Melanocyte of skin (primary cell): ENCODE measurements around a stretch of chr12.

DNA sequence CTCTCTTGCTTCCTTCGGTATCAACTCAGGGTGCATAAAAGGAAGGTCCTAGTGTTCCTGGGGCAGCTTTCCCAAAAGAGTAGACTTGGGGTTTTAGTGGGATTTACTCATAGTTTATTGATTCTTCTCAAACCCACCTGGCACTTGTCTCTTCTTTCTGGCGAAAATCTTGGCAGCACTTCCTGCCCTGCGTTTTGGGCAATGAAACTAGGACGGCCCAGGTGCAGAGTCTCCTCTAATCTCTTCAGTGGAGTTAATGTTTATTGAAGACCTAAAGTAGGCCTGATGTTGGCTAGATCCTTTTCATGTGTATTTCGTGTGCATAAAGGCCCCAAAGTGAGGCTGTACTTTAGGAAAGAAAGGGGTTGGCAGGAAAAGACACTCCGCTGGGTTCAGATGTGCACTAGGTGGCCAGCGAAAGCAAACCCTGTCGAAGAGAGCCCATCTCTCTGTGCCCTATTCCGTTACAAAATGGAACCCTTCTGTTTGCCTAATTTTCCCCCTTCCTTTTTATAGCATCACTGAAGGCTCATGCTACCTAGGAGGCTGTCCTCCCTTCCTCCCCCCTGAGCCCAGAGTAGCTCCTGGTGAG lies 5.2 kb downstream of the WNT5B start:
- CAGE, long polyA plus RNA, 2 experiments, result no peak in any of the 2 experiments

- CAGE, long polyA plus RNA, 2 experiments, result no peak in any of the 2 experiments
Measured at GRCh38 chr12:1661341-1662440, 29.2 kb upstream of the ADIPOR2 start.

- CAGE, long polyA plus RNA, 2 experiments, result no peak in any of the 2 experiments
Measured at GRCh38 chr12:1667782-1668144, 23.1 kb upstream of the ADIPOR2 start.

- CAGE, long polyA plus RNA, 2 experiments, result no peak in any of the 2 experiments
Measured at GRCh38 chr12:1670855-1671399, 19.9 kb upstream of the ADIPOR2 start.

- CAGE, long polyA plus RNA, 2 experiments, result no peak in any of the 2 experiments
Measured at GRCh38 chr12:1711696-1711945, 20.8 kb downstream of the ADIPOR2 start.

- CAGE, long polyA plus RNA, 2 experiments, result no peak in any of the 2 experiments
Measured at GRCh38 chr12:1740384-1741464, 49.9 kb downstream of the ADIPOR2 start.

DNA sequence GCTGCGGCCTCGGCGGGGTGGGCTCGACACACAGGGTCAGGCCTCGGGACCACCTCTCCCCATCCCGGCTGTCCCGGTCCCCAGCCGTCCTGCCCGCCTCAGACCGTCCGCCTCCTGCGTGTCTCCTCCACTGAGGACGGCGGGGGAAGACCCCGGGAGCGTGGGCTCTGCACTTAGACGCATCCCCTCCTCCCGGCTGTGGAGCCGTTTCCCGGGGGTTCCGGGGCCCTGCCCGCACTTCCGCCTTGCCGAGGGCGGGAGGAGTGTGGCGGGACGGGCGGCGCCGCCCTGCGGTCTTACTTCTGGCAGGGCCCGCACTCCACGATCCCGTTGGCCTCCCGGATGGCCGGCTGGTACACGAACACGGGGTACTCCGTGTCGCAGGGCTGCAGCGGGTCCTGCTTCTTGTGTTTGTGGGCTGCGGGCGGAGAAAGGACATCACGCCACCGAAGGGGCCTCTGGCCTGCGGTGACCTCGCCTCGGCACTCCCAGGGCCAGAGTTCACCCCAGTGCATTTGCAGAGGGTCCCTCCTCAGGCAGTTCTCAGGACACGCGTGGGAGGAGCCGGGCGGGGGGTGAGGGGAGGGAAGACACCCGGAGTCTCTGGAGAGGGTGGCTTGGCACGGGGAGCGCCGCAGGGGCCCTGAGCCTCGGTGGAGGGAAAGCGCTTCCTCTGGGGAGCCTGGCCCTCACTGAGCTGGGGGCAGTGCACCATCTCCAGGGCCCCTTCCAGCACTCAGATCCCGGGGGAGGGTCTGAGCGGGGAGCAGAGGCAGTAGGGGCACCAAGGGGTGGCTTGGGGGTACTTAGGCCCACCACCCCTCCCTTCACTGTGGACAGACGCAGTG lies 23.0 kb upstream of the LRTM2 start:
- CAGE, long polyA plus RNA, 2 experiments, result no peak in any of the 2 experiments

GRCh38 chr12:1804398-1804915 lies 15.9 kb upstream of the LRTM2 start:
- CAGE, long polyA plus RNA, 2 experiments, result no peak in any of the 2 experiments

DNA sequence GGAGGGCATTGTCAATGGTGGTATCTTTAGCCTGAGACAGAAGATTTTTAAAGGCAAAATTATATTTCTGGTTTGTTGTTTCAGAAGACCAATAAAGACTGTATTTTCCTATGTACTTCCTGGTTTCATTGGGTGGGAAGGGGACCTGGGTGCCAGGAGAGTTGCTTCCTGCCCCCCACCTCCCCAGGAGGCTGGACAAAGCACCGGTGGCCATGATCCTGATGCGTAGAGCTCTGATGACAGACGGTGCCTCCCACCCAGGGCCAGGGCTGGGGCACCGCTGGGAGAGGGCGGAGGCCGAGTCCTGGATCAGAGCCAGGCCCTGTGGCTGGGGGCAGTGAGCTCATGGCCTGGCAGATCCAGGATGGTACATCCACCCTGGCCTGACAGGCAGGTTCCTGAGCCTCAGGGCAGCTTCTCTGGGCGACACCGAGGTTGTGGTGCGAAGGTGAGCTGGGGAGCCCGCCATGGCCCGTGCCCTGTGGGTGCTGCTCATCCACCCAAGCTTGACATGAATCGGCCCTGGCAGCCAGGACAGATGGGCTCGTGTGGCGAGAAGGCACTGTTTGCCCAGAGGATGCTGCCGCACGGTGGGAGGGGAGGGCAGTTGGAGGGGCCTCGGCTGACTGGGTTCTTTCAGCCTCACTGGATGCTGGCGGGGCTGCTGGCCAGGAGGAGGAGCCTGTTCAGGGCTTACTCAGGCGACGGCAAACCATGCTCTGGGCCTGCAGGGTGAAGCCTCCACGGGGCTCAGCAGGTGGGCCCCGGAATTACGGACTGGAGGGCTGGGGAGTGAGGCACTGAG lies 16.5 kb downstream of the LRTM2 start:
- CAGE, long polyA plus RNA, 2 experiments, result no peak in any of the 2 experiments

DNA sequence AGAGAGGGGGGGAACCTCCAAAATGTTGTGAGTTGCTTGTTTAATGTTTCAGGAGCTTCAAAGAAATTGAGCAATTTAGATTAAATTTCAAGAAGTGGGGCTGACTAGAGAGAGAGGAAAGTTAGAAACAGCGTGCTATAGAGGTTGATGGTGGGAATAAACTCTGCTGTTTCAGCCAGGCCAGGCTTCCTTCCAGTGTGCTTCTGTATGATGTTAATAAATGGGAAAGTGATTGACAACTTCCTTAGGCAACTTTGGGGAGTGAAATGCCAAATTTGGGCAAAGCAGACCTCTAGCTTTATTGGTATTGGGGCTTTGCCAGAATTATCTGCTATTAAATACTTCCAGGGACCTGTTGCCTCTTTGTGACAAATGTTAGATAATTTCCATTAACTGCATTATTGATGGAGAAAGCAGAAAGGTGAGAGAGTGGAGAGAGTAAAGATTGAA lies 94.4 kb downstream of the CACNA1C start:
- CAGE, long polyA plus RNA, 2 experiments, result no peak in any of the 2 experiments

DNA sequence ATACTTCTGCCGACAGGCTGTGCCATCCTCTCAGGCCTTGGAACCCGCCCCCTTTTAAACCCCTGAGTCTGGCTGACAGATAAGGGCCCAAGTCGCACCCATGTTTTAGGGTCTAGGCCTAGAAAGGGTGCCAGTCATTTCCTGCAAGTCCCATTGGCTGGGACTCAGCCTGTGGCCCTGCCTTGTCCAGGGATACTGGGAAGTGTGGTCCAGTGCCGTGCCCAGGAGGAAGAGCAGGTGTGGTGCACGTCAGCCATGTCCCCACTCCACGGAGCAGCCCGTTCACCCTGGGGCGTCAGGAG lies 138.0 kb downstream of the CACNA1C start:
- CAGE, long polyA plus RNA, 2 experiments, result no peak in any of the 2 experiments

DNA sequence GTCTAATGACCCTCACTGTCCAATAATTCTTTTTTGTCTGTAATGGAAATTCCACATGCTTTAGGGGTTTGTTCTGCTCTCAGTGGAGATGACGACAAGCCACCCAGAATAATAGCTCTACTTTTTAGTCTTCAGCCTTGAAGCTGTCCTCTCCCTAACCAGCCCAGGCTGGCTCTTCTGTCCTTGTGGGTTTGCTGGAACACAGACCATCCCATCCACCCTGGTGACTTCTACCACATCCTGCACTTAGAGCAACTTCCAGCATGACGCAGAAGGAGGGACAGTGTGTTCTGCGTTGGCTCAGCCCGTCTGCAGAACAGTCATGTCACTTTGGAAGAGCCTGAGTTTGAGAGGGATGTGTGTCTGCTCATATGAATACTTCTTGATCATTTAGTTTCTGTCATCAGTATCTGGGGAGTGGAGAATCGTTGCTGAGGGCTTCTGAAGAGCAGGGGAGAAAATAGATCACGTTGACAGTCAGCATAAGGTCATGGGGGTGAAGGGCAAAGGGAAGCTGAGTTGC lies 198.0 kb downstream of the CACNA1C start:
- CAGE, long polyA plus RNA, 2 experiments, result no peak in any of the 2 experiments

DNA sequence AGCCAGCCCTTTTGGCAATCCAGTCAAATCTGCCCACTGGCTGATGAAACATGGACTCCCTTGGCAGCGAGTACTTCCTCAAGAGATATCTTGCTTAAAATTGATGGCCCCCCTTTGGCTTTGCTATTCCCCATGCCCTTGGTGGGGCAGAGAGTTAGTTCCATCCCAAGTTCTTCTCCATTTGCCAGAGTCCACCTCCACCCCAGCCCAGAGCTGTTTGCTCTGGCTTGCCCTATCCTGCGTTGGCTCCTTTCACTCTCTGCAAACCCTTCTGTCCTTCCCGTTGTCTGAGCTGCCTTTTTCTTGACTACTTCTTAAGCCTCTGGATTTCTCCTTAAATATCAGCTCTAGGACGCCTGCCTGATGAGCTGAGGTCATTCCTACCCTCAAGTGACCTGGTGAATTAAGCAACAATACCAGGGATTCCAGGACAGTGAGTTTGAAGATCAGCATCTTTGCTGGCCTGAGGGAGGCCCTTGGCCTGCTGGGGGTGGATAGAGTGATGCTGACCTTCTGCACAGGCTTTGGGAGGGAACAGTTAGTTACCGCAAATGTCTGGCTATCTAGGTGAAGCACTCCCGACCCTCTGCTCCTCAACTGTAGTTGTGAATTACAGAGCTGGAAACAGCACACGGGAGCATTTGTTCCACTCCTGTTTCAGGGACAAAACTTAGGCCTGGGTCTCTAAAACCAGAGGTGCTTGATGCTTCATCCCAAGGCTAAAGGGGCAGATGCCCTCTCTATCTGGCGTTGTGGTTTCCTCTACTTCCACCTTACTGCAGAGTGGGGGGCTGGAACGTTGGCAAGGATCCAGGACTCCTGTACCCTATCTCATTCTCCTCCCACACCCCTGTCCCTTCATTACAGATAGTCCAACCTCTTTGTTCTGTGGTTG lies 212.1 kb downstream of the CACNA1C start:
- CAGE, long polyA plus RNA, 2 experiments, result no peak in any of the 2 experiments

DNA sequence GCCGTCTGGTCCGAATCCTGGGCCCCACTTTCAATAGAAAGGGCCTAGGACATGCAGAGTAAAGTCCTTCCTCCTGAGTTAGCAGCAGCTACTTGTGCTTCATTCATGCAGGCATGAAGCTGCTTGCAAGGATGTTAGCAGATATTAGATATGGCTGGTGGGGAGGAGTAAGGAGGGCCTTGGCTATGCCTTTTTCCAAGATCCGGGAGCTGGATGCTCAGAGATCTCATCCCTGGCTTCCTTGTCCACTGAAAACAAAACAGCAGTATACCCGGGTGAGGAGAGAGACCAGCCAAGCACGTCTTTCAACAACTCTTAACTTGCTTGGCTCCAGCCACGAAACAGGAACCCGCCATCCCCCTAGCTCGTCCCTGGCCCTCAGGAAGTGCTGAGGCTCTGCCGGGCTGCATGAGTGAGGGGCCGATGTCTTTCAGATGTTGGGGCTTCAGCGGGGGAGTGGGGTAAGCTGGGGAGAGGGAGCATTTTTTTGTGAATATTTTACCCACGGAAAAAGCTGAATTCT lies 231.0 kb downstream of the CACNA1C start:
- CAGE, long polyA plus RNA, 2 experiments, result no peak in any of the 2 experiments

- CAGE, long polyA plus RNA, 2 experiments, result no peak in any of the 2 experiments
Measured at GRCh38 chr12:2359088-2359677, 306.4 kb downstream of the CACNA1C start.

DNA sequence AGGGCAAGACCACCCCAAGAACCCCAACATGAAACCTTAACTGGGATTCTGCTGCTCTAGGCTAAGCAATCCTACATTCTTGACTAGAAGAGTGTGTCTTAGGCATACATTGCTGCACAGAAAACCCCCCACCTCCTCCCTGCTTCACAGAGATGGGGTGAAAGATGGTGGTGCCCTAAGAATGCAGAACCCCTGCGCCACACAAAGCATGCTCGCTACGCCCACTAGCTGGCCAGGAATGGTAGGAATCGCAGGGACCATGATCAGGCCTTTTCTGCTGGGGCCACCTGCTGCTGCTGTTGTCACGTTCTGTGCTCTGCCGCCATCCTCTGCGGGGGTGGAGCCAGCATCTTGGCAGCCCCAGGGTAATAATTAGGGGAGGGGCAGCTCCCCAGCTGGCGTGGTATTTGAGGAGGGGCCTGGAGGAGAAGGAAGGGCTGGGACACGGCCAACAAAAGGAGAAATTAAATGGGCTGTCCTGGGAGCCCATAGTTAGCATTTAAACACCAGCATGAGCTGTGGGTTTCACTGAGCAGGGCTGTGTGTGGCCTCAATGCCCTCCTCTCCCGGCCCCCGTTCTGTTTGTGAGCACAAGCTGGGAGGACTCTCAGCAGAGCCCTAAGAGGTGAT lies 324.0 kb downstream of the CACNA1C start:
- CAGE, long polyA plus RNA, 2 experiments, result no peak in any of the 2 experiments

GRCh38 chr12:2449298-2449556 lies 345.5 kb upstream of the FKBP4 start:
- CAGE, long polyA plus RNA, 2 experiments, result no peak in any of the 2 experiments

GRCh38 chr12:2621493-2621811 lies 173.3 kb upstream of the FKBP4 start:
- CAGE, long polyA plus RNA, 2 experiments, result no peak in any of the 2 experiments

- CAGE, long polyA plus RNA, 2 experiments, result no peak in any of the 2 experiments
Measured at GRCh38 chr12:2823561-2824455, 11.0 kb downstream of the NRIP2 start.

DNA sequence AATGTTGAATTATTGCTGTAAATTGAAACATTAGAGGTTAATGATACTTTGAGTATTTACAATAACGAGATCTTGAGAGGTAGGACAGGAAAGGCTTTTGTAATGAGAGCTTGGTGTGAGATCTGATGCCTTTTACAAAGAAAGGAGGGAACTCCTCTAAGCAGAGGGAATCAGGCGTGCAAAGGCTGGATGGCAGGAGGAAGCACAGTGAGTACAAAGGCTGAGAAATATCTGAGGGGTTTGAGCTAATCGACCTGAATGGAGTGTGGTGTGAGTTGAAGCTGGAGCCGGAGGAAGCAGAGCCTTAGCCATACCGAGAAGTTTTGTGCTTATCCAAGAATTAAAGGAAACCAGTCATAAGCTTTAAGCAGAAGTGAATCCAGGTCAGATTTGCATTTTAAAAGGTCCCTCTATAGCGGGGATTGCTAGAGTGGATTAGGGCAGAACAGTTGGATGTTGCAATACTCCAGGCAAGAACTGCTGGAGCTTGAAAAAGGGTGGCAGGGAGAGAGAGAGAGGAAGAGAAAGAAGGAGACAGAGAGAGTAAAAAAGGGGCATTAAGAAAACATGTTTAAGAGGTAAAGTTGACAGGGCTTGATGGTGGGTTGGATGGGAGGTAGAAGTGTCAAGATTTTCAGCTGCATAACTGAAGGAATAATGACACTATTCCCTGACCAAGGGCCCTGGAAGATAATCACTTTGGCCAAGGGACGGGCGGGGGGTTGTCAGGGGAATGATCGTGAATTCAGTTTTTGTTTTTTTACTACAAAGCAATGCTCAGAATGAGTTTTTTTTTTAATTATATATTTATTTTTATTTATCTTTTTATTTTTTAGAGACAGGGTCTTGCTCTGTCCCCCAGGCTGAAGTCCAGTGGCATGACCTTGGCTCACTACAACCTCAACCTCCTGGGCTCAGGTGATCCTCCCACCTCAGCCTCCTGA lies 1.4 kb downstream of the RHNO1 start:
- CAGE, long polyA plus RNA, 2 experiments, result no peak in any of the 2 experiments